SUDHL5 (cell line): ENCODE measurements around a stretch of chr13.

GRCh38 chr13:59342612-59342747, 821.2 kb downstream of the DIAPH3 start:
- PRO-cap = no peak

GRCh38 chr13:60509508-60509950, 112.5 kb downstream of the TDRD3 start:
- PRO-cap = no peak

GRCh38 chr13:61162512-61163156, 253.0 kb downstream of the PCDH20 start:
- PRO-cap = no peak

GRCh38 chr13:64078640-64078934, 245.7 kb upstream of the ENSG00000285566 start:
- PRO-cap = no peak

DNA sequence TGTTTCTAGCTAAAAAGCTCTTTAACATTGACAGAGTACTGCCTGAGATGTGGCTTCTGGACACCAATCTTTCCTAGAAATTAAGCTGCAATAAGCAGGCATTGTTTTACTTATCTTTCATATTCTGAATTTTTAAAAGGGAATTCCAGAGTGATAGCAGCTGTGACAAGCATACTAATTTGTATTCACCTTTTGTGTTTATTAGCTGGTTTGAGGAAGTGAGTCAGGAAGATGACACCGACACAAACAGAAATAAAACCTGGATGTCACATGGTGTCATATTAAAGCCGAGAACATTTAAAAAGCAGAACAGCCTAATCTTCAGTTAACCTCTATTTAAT, 398.9 kb downstream of the PCDH9 start:
- PRO-cap = no peak

- PRO-cap = no peak
Measured at GRCh38 chr13:67069365-67069719, 160.8 kb downstream of the PCDH9 start.

DNA sequence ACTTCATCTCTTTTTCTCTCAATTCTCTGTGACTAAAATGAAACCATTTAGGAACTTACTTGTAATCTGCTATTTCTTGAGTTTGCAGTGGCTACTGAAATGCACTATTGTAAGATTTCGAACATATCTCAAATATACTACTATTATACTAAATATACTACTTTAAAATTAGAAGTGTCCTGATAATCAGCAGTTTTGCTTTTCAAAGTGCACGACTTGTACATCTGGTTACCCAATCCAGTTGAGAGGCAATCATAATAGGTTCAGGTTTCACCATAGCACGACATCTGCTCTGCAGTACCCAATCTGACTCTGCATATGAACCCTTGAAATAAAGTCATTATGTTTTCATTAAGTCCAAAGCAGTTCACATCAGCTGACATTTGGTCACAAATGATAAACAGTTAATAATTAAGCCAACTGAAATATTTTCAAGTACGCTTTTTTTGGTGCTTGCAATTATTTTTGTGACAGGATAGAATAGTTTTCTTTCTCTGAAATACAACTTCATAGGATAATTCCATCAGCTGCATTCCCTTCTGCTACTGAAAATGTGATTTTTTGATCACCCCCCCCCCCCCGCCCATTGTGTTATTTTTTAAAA, 90.6 kb downstream of the PCDH9 start:
- PRO-cap = no peak

GRCh38 chr13:67147099-67147785, 82.9 kb downstream of the PCDH9 start:
- PRO-cap = no peak

- PRO-cap = no peak
Measured at GRCh38 chr13:68261179-68261739, 1031.1 kb upstream of the PCDH9 start.

DNA sequence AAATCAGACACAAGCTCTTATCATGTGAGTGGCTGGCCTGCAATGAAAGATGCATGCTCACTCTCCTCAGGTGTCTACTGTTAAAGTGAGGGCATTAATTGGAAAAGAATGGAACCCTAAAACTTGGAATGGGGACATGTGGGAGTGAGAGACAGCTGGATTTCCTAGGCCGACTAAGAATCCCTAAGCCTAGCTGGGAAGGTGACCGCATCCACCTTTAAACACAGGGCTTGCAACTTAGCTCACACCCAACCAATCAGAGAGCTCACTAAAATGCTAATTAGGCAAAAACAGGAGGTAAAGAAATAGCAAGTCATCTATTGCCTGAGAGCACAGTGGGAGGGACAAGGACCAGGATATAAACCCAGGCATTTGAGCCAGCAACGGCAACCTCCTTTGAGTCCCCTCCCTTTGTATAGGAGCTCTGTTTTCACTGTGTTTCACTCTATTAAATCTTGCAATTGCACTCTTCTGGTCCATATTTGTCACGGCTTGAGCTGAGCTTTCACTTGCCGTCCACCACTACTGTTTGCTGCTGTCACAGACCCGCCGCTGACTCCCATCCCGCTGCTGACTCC, 886.7 kb downstream of the KLHL1 start:
- PRO-cap = no peak

DNA sequence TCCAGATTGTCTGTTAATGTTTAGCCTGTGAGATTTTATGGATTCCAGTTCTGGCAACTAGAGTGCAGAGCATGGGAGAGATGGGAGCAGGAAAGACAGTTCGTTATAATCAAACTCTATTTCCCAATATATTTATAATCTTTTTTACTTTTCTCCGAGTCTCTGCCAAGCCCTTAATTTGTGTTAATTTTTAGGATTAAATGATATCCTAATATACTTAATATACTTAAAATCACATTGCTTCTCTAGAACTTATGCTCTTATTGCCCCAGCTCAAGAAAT, 272.7 kb upstream of the KLHL1 start:
- PRO-cap = no peak

GRCh38 chr13:71014792-71015808, 851.9 kb downstream of the DACH1 start:
- PRO-cap = no peak

GRCh38 chr13:71765106-71765589, 101.9 kb downstream of the DACH1 start:
- PRO-cap = no peak

DNA sequence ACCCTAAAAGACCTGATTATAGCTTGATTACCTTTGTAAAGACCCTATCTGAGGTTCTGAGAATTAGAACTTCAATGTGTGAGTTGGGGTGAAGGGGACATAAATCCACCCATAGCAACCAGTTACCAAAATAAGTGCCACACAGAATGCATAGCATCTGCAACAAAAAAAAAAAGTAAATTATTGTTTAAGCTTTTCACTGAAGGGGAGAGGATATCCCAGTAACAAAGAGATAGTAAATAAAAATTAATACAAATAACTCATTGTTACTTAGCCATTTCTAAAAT, 175.2 kb downstream of the MZT1 start:
- PRO-cap = no peak

DNA sequence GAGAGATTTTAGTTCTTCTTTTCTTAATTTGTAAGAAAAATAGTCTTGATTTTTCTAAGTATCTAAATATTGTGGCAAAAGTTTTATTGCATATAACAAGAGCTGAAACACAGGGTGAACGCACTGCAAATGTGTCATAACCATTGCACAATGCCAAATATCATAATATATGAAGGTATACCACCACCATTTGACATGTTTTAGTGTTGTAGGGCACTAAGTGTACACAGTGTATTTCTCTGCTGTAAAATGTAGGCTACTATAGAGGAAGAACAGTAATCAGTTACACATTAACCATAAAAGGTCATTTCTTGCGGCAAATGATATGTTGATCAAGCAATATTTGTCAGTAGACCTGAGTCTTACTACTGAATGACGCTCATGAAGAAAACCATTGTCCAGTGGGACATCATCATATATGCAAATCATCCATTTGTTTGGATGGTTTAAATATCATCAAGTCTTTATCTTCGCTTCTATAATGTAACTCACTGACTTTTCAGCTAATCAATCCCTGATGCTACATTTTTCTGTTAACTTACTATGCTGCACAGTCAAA, 18.3 kb upstream of the KLF5 start:
- PRO-cap = no peak

DNA sequence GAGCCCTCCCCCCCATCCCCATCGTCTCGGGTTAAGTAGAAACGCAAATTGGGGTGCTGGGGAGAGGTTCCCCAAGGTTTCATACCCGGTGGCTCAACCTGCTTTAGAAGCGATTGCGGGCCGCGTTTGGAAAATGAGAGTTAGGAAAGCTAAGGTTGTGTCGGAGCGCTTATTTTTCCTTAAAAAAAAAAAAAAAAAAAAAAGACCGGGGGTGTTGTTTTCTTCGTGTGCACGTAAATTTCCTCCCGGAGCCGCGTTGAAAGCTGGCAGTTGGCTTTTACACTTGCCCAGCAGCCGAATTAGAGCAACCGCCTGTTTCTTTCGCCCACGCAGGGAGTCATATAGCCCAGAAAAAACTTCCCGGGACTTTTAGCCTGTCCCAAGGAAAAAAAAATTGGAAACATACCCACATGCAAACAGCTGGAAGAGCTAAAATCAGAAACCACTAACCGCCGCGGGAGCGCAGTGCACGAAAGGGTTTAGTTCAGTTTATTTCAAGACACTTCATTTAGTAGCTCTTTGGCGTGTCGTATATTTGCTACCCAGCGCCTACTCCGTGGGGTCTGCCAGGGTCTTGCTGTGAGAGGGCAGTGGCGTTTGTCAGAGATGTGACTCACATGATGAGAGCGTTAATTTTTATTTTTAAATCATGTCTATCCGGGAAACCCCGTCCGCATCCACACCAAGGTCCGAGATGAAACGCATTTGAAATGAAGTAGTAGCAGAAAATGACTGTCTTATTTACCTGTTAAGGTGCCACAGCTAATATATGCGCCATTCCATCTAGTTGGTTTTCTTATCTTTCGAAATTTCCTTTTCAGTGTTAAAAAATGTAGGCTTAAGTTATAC, 1.4 kb downstream of the KLF5 start:
- PRO-cap = no peak

GRCh38 chr13:73060826-73061402, 2.1 kb downstream of the KLF5 start:
- PRO-cap = no peak

- PRO-cap = bidirectional peak, plus-strand start at chr13:73968077, minus-strand start at chr13:73967962; unidirectional peak, minus-strand start at chr13:73968139
Measured at GRCh38 chr13:73967751-73968427, 909.1 kb downstream of the KLF5 start.

- PRO-cap = no peak
Measured at GRCh38 chr13:74069920-74070386, 1011.1 kb downstream of the KLF5 start.

DNA sequence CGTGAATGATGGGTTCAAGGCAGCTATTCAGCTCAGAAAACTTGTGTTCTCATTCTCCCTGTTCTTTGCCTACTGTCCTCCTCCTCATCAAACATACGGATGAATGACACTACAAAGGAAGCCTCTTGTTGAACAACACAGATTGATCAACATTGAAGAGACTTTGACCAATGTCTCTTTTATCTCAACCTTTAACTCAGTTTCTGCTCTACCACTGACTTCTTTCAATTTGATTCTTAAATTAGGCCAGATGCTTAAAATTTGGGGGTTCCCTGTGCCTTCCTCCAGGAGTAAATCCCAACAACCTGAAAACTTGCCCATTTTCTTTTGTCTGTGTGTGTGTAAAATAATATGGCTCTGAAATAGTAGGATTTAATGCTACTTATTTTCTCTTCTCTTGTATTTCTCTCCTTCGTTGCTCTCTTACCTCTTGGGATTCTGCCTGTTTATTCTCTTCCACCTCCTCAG, 1103.4 kb downstream of the KLF5 start:
- PRO-cap = no peak